Cardiac atrium fibroblast (primary cell): ENCODE measurements around the gene MRPL2.

- RAMPAGE, long total RNA, result no peak
These were observed 44.4 kb downstream of the TRERF1 start for GRCh38 chr6:42407195-42407760.

GRCh38 chr6:42451128-42451425, 649 bp downstream of the TRERF1 start:
- RAMPAGE, long total RNA, result no peak

- RAMPAGE, long total RNA, result no peak
These were observed 8.1 kb upstream of the UBR2 start for GRCh38 chr6:42555813-42556025.

- RAMPAGE, long total RNA, result no peak
These were observed 7.8 kb upstream of the BICRAL start for GRCh38 chr6:42773812-42774687.

- RAMPAGE, long total RNA, result no peak
These were observed 7.8 kb downstream of the BICRAL start for GRCh38 chr6:42789434-42790354.

- RAMPAGE, long total RNA, result no peak
These were observed 554 bp upstream of the CUL7 start for GRCh38 chr6:43054155-43054654.

DNA sequence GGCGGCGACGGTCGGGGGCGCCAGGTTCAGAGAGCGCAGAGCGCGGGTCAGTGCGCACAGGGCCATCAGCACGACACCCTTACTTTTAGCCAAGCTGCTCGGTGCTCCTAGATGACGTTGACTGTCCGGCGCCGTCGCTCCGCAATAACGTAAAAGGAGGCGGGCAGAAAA, at the start of gene MRPL2:
Gene MRPL2 (minus strand): TSS at position 119 of the 171 bp plus-strand sequence.
- RAMPAGE, long total RNA, result start-site peak on the minus strand centred at position 97 of the sequence, 61 bp wide, 65 and 162 reads in 2 replicates

DNA sequence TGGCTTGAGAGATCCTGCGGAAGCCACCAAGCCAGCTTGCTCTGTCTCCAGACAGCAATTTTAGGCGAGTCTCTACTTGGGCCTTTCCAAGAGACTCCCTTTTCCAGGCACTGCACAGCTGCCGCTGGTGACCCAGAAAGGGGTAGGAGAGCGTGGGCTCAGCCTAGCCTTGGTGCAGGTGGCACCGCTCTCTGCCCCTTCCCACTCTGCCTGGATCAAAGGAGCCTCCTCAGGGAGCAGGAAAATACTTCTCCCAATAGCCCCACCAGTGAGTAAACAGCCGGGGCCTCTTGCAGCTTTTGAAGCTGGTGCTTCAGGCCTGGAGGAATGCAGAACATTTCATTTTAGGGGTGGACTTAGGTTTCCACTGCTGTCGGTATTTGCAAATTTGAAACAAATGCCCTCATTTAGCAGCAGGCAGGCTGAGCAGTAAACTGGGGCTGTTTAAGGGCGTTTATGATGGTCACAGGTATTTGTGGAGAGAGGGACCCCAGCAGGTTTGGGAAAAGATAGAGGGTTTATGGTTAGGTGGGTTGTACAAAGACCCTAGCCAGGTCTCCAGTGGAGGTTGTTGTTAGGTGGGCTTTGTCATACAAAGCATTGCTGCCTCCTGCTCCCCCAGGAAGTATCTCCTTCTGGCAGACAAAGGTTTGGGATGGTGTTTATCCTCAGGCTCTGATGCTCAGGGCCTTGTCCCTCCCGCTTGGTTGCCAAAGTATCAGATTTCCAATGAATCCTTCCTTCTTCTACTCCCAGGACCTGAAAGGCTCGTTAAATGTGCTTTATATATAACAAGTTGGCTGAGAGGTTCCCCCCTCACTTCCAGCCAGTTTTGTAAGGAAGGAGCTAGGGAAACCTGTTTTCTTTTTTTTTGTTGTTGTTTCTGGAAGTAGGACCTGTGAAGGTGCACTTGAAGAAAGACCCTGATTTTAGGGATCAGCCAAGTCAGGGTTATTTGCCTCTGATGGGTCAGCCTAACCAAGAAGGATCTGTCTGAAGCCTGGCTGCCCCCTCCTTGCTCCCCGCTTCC, 14.2 kb downstream of the PTK7 start:
- RAMPAGE, long total RNA, result no peak

GRCh38 chr6:43141931-43142491, 29.1 kb upstream of the SRF start:
- RAMPAGE, long total RNA, result no peak

DNA sequence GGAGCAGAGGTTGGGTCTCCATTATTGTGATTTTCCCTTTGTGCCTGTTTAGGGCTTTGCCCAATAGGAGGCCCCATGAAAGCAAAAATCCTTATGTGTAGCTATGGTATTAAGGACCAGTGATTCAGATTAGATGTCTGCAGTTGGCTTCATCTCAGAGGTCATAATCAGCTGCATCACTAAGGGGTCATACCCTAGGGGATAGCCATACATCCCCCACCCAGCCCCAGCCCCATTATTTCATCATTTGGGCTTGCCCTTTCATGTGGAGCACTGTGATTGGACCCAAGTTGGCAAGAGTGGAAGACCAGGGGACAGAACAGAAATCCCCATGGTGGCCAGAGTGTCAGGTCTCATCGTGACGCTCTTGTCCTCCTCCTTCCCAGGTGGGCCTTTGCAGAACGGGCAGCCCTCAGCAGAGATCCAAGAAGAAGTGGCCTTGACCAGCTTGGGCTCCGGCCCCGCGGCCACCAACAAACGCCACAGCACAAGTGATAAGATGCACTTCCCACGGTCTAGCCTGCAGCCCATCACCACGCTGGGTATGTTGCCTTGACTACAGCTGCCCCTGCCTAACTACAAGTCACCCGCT, 26.9 kb upstream of the SRF start:
- RAMPAGE, long total RNA, result no peak

- RAMPAGE, long total RNA, result no peak
These were observed 2.5 kb downstream of the SRF start for GRCh38 chr6:43173400-43174144.

DNA sequence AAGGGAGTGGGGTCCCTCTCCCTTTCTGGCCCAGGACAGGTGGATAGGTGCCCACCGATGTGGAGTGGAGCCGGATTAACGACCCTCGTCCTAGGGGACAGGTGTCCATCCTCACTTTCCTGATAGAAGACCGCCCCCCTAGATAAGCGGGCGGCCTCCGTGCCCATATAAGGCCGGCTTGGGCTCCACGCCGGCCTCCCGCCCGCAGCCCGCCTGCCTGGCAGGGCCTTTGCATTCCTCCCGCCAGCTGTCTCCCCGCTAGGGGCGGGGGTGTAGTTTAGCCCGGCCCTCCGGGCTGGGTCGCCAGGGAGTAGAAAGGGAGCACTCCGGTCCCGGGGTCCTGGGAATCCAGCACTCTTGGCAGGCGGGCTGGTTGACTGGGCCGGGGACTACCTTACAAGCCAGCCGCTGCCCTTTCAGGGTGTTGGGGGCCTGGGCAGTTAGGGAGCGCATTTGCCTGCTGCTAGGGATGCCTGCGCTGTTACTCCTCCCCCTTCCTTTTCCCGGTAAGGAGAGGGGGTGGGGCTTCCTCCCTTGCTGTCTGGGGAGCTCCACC, 3.2 kb downstream of the SRF start:
- RAMPAGE, long total RNA, result no peak

DNA sequence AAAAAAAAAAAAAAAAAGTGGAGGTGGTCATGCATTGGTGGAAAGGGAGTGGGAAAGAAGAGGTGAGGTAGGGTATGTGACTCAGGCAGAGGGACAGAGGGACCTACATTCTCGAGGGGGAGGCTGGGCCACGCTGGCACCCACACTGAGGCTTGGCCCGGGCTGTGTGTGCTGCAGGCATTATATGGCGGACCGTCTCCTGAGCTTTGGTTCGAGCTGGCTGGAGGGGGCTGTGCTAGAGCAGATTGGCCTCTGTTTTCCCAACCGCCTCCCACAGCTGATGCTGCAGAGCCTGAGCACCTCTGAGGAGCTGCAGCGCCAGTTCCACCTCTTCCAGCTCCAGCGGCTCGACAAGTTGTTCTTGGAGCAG, 23.5 kb downstream of the DNPH1 start:
- RAMPAGE, long total RNA, result no peak

DNA sequence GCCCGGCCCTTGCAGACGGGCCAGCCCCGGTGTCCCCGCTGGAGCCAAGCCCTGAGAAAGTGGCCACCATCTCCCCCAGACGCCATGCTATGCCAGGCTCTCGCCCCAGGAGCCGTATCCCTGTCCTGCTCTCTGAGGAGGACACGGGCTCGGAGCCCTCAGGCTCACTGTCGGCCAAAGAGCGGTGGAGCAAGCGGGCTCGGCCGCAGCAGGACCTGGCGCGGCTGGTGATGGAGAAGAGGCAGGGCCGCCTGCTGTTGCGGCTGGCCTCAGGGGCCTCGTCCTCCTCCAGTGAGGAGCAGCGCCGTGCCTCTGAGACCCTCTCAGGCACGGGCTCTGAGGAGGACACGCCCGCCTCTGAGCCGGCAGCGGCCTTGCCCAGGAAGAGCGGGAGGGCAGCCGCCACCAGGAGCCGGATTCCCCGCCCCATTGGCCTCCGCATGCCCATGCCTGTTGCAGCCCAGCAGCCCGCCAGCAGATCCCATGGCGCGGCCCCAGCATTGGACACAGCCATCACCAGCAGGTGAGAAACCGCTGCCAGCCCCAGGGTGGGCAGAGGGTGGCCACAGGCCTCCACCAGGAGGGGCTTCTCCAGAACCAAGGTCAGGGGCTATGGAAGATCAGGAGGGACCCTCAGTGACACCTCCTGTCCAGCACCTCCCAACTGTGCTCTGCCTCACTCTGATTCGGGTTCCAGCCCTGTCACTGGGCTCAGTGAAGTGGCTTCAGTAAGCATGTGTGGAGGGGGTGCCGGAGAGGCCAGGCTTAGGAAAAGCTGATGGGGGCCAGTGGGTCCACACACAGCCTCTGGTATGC, 14.1 kb upstream of the SLC22A7 start:
- RAMPAGE, long total RNA, result no peak

DNA sequence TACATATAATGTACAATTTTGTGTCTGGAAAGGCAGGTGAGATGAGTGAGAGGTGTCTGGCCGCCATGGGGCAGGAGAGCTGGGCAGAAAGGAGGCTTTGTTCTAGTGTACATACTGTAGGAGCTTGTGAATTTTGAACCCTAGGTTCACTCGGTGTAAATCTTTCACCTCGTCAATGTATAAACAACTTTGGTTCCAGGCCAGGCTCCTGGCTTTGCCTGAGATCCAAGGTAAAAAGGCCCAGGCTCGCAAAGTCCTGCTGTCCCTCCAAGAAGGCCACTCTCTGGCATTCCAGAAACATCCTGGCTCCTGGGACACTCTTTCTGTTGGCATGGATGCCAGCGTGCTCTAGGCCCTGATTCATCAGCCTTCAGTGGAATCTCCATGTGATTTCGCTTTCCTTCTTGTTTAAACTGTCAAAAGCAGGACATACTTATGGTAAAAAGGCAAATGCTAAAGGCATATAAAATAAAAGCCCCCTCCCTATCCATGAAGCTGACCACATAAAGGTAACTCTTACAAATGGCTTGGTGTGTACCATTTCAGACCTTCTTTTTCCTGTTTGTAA, 7.1 kb upstream of the SLC22A7 start:
- RAMPAGE, long total RNA, result no peak

GRCh38 chr6:43456239-43456425, 784 bp upstream of the DLK2 start:
- RAMPAGE, long total RNA, result no peak

GRCh38 chr6:43510592-43511292, 596 bp upstream of the LRRC73 start:
- RAMPAGE, long total RNA, result no peak

- RAMPAGE, long total RNA, result no peak
These were observed 4.3 kb downstream of the POLR1C start for GRCh38 chr6:43520926-43521892.

DNA sequence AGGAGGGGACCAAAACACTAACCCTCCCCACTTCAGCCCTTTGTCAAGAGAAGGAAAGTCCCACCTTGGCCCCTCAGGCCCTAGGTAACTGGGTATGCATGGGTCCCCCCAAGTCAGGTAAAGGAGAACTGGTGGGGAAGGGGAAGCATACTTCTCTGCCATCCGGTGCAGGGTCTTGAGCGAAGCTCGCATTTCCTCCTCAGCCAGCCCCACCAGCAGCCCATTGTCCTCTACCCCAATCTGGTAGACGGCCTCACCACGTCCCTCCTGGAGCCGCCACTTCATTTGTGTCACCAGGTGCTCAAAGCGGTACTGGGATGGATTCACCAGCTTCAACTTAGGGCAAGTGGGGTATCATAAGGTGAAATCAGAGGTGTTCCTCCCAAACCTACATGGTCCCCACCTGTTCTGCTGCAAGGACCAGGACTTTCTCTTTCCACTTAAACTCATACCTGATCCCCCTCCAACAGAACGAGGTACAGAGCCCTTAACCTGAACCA, 2.9 kb downstream of the GTPBP2 start:
- RAMPAGE, long total RNA, result no peak

- RAMPAGE, long total RNA, result no peak
These were observed 4.9 kb downstream of the MRPS18A start for GRCh38 chr6:43682715-43683157.